AG04449 (cell line): ENCODE measurements around the gene ACSL6.

- RRBS, result no CpG with 5 or more reads among the region's 5 CpGs
Observed at GRCh38 chr5:129922761-129923822, 18.8 kb downstream of the CHSY3 start.

- RRBS, result no CpG with 5 or more reads among the region's 4 CpGs
Observed at GRCh38 chr5:131163725-131164083, 1.4 kb downstream of the HINT1 start.

- RRBS, result no CpG with 5 or more reads among the region's 6 CpGs
Observed at GRCh38 chr5:131287942-131288259, 24.0 kb downstream of the CDC42SE2 start.

DNA sequence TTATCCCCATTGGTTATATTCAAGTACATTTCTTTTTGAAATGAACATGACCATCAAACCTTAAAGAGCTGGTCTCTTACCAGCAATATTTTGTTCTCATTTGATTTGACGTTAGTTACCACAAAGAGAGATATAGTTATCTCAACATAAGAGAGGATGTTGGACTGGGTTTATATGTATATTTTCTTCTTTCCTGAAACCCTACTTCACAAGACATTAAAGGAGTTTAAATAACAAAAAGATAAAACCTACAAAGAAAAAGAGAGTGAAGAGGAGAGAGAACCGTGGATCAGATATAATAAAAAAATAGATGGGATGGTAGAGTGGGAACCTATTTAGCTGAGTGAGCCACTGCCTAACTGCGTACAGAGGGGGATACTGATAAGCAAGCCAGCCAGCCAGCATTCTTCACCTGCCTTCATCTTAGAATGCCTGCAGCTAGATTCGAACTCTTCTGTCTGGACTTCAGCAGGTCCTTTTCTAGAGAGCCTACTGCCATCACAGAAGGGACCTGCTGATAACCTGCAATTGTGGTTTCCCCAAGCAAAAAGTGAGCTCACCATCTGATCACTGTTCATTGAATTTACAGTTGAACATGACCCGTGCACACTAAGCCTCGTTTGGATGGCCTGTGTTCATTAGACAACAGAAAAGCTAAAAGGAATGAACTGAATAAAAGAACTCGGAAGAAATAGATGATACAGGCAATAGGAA is 109.3 kb downstream of the CDC42SE2 start:
- RRBS, result no CpG with 5 or more reads among the region's 7 CpGs

GRCh38 chr5:131435978-131436576 is 172.2 kb downstream of the CDC42SE2 start:
- RRBS, result no CpG with 5 or more reads among the region's 4 CpGs

- RRBS, result no CpG with 5 or more reads among the region's 4 CpGs
Observed at GRCh38 chr5:131595055-131595730, 39.8 kb downstream of the RAPGEF6 start.

GRCh38 chr5:131789539-131790280 is 7.1 kb downstream of the FNIP1 start:
- RRBS, result no CpG with 5 or more reads among the region's 5 CpGs

DNA sequence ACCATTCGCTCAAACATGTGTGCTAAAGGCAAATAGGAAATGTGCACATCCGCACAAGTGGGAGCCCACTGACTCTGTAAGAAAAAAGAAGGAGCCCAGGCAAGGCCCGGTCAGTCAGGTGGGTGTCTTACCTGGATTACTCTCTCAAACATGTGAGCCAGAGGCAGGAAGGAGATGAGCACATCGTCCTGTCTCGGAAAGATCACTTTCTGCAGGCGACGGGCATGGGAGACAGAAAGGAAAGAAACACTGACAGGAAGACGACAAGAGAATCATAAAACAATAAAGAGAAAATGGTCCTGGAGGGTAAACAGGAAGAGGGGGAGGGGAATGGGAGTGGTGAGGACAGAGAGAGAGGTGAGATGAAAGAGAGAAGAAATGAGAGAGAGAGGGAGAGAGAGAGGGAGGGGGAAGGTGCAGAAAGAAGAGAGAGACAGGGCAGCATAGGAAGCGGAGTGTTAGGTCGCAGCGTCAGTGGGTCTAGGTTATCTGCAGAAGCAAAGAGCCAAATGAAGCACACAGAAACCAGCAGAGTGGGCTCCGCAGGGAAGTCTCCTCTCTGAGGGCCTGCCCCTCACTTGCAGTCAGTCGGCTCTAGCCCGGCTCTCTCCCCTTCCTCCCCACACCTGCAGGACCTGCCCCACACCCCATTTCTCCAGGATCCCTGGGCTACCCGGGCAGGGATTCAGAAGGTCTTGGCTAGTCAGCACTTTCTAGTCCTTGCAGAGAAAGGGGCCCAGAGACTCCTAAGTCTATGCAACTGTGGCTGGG is 29.5 kb upstream of the MEIKIN start:
- RRBS, result 14% methylated on average over 1 of the region's 15 CpGs

DNA sequence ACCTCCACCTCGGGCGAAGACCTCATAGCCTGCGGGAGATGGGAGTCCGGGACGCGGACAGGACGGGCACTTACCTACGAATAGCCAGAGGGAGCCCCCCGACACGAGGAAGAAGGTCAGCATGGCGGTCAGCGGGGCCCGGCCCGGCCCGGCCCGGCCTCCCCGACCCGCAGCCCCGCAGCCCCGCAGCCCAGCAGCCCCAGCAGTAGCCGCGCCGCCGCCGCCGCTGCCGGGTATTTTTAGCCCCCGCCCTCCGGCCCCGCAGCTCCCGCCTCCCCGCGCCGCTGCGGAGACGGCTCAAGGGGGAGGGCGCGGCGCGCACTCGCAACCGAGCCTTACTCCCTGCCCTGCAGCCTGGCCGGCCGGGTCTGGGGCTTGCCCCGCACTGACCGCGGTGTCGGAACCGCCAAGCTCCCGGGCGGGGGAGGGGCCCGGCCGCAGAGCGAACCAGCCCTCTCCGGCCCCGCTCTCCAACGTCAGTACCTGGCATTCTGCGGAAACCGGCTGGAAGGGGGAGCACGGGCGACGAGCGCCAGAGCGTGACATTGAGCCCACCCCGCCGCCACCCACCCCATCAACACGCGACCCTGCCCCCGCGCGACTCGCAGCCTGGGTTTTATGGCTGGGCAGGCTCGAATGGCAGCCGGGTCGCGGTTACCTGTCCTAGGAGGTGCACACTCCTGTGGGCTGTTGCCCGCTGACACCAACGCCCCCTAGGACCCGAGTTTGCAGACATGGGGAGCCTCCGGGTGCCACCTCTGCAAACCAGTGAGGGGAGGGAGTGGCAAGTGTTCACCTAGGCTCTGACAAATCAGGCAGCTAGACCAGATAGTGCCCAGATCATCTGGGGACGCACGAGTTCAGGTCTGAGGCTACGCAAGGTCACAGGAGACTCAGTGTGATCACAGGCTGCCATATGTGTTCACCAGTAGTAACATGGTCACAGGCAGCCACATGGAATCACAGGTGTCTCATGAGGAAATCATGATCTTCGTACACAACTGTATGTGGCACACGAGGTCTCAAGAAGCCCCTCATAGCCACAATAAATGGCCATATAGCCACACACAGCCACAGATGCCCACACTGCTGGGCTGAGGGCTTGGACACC is at the start of gene ACSL6:
ACSL6 (minus strand) TSS at position 228 of the 1,111 bp plus-strand sequence.
- RRBS, result 4% methylated on average over 35 of the region's 85 CpGs

GRCh38 chr5:132215029-132215751 is 12.5 kb downstream of the P4HA2 start:
- RRBS, result no CpG with 5 or more reads among the region's 6 CpGs

GRCh38 chr5:132260671-132261205 is 3.2 kb downstream of the PDLIM4 start:
- RRBS, result no CpG with 5 or more reads among the region's 5 CpGs

DNA sequence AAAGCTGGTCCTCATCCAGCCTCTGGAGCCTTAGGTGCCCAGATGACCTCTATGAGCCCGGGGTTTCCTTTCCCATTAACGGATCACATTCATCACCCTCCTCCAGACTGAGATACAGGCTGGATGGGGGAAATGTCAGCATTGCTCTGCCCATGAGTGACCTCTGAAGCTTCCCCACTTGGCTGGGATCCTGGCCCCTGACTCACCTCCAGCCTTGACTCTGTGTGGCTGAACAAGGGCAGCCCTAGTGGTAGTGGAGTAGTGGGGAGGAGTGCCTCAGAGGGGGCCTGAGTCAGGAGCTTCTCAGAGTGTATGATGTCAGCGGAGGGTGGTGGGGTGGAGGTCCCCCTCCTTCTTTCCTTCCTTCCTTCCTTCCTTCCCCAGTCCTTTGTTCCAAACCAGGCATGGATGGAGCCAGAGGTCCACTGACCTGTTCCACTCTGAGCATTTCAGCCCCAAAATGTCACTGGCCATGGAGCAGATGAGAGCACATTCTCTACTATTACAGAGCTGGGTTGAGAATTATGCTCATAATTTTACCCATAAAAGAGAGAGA is 6.5 kb downstream of the PDLIM4 start:
- RRBS, result no CpG with 5 or more reads among the region's 3 CpGs

- RRBS, result no CpG with 5 or more reads among the region's 7 CpGs
Observed at GRCh38 chr5:132297932-132298766, 4.0 kb downstream of the SLC22A4 start.

GRCh38 chr5:132322209-132322798 is 28.1 kb downstream of the SLC22A4 start:
- RRBS, result no CpG with 5 or more reads among the region's 13 CpGs

DNA sequence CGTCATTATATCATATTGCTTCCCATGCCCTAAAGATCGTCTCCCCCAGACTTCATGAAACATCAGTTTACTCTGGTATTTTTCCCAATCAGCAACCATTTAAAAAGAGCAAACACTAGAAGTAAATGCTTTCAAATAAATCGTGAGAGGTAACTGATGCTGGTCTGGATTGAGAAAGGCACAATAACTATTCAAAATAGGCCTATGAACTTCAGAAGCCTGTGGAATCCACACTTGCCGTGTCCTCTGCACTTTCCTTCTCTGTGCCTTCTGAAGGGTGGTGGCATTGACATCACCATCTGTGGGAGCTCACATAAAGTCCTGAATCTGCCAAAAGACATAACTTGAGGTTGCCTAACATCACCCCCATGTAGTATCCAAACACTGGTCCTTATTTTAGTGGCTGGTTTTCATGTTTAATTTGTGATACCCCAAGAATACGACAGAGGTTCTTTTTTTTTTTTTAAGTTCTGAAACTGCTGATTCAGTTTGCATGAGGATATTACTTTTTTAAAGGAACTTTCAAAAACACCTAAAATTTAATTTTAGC is 59.8 kb downstream of the IRF1 start:
- RRBS, result no CpG with 5 or more reads among the region's 5 CpGs

DNA sequence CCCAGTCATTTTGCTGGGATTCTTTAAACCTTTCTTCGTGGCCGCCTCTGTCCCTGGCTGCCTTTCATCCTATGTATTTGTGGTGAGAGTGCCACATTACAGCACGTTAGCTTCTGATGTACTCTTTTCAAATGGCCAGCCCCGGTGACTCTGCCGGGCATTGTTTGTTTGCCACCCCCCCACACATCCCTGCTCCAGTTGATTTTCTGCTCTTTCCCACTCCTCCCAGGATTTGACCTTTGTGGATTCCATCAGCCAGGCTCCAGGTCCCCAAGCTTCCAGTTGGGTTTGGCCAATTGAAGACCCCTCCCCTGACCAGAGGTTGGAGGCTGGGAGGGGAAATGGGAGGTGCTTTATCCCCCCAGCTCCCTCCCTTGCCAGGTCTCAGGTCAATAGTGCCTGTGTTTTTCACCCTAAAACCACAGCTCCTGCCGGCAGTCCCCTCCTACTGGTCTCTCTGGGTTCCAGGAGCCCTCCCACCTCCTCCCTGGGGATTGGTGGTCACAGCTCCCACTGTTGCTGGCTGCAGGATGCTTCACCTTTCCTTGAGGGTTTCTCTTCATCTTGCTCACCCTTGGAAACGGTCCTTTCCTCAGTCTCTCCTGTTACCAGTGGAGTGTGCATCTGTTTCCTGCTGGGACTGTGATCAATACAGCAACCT is 34.9 kb downstream of the IRF1 start:
- RRBS, result no CpG with 5 or more reads among the region's 7 CpGs

- RRBS, result no CpG with 5 or more reads among the region's 1 CpG
Observed at GRCh38 chr5:132457377-132457918, 33.1 kb downstream of the IRF1 start.

GRCh38 chr5:132459974-132460794 is 30.4 kb downstream of the IRF1 start:
- RRBS, result no CpG with 5 or more reads among the region's 8 CpGs